Mesothelial cell of epicardium (in vitro differentiated cells): ENCODE data around the genes IL7R, UGT3A1, GDNF and RICTOR.

- PRO-cap = no peak
These were observed 935 bp downstream of the SPEF2 start for GRCh38 chr5:35618564-35619031.

DNA sequence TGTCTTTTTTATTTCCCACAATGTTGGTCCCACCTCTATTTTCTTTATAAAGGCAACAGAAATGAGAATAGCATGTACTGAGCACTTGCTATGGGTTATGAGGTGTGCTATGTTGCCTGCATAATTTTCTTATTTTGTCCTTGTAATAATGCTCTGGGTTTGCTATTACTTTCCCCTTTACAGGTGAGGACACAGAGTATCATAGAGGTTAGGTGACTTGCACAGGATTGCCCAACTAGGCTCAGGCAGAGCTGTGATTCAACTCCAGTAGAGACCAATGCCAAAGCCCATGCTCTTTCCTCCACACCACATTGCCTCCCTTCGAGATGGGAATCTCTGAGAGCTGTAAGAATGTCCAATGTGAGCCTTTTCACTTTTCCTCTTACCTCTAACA lies 39.5 kb upstream of the IL7R start:
- PRO-cap = no peak

- PRO-cap = no peak
These were observed 23.5 kb upstream of the IL7R start for GRCh38 chr5:35833135-35833593.

DNA sequence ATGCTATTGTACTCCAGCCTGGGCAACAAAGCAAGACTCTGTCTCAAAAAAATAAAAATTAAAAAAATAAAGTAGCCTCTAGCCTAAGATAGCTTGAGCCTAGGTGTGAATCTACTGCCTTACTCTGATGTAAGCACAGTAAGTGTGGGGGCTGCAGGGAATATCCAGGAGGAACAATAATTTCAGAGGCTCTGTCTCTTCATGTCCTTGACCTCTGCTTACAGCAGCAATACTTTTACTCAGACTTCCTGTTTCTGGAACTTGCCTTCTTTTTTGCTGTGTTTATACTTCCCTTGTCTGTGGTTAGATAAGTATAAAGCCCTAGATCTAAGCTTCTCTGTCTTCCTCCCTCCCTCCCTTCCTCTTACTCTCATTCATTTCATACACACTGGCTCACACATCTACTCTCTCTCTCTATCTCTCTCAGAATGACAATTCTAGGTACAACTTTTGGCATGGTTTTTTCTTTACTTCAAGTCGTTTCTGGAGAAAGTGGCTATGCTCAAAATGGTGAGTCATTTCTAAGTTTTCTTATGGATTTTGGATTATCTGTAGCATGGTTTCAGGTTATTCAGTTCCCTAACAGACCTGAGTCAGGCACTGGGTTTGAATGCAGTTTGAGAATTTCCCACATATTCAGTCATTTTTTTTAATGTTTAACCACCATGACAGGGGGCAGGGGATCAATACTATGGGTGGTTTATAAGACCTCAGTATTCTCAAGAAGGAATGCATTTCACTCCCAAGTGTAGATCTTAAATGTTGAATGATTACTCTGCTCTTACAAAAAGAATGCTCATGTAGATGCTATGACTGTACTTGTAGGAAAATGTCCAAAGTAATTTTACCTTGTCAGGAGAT lies at the start of gene IL7R:
Gene IL7R, plus strand, starts transcription at position 342 of the 861 bp plus-strand sequence.
- PRO-cap = no peak

- PRO-cap = no peak
These were observed at the start of gene UGT3A1 for GRCh38 chr5:35990959-35991860. Gene UGT3A1, minus strand, starts transcription at chr5:35991390.

DNA sequence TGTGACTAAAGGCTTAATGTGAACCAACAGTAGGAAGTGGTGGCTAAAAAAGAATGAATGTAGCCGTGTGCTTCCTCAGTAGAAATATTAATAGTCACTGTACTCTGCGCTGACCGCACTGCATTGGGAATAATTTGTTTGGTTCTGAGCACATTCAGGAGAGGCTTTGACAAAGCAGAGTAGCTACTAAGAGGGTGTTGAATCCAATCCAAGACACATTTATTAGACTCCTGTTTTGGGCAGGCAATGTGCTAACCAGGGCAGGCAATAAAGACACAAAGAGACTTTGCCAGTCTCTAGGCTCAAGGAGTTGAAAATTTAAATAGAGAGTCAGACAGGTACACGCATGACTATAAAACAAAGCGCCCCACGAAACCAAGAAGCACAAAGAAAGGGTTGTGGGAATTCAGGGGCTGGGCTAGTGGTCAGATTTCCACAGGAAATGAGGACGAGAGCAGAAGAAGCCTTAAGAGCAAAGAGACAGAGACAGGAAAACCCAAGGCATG lies 51.4 kb downstream of the SLC1A3 start:
- PRO-cap = no peak

DNA sequence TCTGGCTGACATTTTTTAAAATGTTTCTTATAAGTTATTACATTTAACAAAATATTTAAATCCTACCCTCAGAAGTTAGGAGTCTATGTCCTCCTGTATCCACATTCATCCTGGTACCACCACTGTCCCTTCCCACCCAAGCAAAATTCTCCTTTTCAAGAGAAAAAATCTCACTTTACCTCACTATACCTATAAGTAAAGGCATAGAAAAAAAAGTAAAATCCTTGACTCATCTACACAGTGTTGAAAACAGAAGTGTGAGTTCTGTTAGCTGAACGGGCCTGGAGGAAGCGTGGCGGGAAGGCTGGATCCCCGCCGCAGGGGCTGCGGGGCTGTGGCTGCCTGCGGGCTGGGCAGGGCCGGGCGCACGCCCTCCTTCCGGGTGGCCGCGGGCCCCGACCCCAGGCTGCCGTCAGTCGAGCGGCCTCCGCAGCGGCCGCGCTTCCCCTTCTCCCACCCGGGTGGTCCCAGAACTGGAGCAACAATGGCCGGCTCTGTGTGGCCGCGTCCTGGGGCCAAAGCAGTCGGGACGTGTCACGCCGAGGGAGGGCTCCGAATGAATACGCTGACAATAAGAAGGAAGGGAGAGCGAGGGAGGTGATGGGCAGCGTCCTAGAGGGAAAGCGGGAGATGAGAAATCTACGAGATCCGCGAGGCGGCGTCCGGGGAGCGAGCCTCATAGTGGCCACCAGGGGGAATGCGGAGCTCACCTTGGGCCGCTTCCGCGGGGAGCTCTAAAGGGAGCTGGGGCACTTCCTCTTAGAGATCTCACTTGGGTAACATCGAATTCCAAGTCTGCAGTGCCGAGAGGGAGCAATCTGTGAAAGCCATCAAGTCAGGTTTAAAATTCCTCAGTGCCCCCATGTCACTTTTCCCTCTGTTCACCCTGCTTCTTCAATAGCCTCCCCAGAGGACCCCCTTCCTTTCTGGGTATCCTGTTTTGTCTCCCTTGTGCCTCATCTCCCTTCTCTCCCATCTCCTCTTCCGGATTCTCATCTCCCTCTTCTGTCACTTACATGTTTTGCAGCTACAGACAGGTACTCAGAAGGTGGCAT lies 83.8 kb downstream of the SLC1A3 start:
- PRO-cap = unidirectional peak, minus-strand start at position 558 of the sequence

GRCh38 chr5:37208812-37209177 lies 40.4 kb downstream of the CPLANE1 start:
- PRO-cap = no peak

DNA sequence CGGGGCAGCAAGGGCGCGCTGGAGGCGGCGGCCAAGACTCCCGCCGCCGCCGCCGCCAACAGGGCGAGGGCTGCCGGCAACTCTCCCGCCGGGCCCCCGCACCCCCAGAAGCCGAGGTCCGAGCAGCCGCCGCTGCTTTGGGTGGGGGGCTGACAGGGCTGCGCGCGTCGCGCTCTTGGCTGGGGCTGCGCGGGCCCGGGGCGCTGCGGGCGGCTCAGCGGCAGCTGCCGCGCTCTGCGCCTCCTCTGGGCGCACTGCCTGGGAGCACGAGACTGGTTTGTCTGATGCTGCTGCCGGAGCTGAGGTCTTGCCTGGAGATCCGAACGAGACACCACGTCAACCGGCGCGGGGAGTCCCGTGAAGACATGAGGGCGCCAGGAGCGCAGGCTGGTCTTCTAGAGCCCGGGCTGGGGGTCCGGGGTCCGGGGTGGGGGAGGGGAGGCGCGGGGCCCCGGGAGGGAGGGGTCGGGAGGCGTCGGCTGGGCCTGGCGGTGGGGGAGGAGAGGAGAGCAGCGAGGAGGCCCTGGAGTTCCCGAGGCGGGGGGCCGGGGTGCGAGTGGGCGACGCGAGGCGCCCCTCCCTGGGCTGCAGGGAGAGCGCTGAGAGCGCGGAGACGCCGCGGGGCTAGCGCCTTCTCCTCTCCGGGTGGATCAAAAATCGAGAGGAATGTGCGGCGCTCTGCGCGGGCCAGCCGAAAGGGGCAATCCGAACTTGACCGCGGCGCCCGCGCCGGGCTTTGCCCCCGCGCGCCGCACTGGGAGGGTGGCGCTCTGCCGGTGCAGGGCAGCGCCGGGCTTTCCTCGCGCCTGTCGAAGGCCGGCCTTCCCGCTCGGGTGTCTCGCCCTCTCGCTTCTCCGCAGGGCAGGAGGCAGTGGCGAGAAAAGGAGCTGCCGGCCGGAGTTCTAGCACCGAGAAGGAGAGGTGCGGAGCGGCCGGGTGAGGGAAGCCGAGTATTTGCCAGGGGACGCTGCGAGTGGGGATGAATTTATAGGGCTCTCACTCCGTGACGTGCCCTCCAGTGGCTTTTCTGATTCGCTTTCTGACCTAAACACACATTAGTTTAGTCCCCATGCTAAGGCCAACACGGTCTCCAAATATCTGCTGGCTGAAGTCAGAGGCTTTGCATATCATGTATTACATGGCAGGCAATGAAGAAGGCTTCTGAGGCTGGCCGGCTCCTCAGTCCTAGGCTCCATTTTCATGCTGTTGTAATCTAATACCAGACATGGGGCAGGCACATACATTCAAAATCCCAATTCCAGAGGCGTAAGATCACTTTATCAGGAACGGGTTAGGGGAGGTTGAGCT lies at the start of gene GDNF:
Gene GDNF, minus strand, starts transcription at position 389 of the 1,308 bp plus-strand sequence.
- PRO-cap = no peak

GRCh38 chr5:38168304-38168559 lies 90.1 kb upstream of the EGFLAM start:
- PRO-cap = no peak

GRCh38 chr5:38386718-38387116 lies 128.4 kb downstream of the EGFLAM start:
- PRO-cap = no peak

- PRO-cap = no peak
These were observed 13.8 kb downstream of the LIFR start for GRCh38 chr5:38542462-38543193.

DNA sequence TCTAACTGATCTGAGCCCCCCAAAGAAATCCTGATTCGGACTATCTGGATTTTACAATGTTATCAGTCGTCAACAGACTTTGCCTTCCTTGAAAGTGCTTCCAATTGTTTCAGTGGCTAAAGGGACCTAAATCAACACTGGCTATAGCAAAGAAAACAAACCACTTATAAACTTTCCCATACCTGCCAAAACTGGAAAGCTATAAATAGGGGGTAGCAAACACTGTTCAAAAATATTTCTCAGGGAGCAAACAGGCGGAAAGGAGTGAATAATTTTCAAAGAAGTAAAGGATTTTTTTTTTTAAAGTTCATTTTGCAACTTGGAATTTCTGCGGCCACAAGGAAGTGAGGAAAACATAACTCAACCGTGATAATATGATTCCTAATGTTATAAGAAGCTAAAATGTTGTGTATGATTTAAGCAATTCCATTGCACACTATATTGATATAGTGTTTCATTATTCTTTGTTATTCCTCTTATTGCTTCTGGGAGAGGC lies 105.7 kb upstream of the LIFR start:
- PRO-cap = no peak

DNA sequence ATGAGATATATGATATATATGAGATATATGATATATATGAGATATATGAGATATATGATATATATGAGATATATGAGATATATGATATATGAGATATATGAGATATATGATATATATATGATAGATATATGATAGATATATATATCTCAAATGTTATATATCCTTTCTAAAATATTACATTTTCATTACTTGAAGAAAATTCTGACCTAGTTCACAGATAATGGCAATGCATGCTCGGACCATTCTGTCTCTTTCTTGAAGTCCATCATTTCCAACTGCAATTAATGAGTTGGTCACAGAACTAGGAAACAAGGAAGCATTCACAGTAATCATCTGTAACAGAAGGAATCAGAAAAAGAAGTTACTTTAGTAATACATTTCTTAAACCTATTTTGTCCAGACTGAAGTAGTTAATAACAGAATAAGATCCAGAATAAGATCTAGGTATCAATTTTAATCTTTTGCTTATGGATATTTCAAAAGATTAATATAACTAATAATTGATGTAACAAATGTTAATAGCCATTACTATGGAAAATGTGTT lies 83.4 kb downstream of the RICTOR start:
- PRO-cap = no peak

DNA sequence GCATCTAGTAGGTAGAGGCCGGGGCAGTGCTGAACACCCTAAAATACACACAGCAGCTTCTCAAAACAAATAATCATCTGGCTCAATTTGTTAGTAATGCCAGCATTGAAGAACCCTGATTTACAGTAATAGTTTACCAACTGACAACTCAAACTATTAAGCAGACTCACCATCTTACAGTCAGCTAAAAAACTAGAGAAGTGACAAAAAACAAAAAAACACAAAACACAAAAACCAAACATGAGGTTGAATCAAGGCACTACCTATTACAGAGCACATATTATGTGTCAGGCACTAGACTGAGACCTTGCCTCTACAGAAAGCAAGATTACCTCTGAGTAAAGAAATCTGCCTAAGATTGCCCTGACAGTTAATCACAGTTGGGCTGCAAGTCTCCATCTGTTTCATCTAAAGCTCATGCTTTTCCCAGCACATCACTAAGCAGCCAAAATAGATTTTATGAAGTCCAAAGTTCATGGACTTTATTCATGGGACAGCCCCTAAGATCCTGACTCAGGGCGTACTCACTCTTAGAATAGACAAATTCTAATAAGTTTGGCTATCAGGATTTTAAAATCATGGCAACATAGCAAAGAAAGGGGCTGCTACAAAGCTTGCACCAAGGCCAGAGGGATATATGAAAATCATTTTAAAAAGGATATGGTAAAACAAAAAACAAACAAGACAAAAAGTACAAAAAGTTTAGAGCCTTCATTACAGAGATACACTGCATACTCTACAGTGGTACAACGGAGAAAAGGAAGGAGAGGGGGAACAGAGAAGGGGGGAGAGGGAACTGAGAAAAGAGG lies 58.4 kb downstream of the RICTOR start:
- PRO-cap = no peak

- PRO-cap = bidirectional peak, plus-strand start at chr5:39074558, minus-strand start at chr5:39074408
These were observed at the start of gene RICTOR for GRCh38 chr5:39074234-39075290. Gene RICTOR, minus strand, starts transcription at chr5:39074399.

DNA sequence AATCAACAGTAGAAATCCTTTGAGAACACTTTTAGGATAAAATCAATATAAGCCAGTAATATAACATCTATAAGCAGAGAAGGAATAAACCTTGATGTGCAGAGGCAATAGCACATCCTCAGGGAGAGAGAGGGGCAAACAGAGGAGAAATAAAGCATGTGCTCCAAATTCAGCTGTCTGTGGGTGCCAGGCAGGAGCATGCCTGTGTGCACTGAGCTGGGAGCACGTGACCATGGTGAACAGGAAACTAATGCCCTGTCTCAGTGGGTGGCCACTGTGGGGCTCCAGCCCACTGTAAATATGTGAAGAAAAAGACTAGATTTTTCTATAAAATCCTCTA lies 55.4 kb downstream of the FYB1 start:
- PRO-cap = no peak

DNA sequence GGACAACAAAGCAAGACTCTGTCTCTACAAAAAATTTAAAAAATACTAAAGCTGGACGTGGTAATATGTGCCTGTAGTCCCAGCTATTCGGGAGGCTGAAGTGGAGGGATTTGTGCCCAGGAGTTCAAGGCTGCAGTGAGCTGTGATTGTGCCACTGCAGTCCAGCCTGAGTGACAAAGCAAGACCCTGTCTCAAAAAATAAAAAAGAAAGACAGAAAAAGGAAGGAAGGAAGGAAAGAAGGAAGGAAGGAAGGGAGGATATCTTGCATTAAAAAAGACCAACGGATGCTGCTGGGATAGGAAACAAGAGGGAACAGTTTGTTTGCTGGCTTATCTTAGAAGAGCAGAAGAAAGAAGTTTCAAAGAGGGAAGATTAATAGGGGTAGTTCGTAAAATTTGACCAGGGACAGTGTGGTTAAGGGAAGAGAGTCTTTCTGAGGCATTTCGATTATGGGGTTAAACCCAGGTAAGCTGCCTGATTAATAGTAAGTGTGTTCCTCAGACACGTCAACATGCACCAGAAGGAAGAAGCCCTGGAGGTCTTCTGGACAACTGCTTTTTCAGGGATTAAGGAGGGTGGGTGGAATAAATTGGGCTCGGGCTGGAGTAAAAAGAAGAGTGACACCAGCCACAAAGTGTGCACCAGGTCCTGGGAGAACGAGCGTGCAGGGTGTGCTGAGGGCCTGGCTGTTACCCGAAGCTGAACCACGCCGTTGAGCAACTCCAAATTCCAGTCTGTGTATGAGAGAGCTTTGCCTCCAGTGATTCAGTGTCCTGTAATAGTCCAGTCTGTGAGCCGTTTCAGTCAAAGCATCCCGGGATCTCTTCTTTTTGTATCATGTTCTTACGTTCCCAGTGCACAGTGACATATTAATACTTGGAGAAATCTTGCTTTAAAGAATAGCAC lies 24.8 kb downstream of the FYB1 start:
- PRO-cap = no peak

DNA sequence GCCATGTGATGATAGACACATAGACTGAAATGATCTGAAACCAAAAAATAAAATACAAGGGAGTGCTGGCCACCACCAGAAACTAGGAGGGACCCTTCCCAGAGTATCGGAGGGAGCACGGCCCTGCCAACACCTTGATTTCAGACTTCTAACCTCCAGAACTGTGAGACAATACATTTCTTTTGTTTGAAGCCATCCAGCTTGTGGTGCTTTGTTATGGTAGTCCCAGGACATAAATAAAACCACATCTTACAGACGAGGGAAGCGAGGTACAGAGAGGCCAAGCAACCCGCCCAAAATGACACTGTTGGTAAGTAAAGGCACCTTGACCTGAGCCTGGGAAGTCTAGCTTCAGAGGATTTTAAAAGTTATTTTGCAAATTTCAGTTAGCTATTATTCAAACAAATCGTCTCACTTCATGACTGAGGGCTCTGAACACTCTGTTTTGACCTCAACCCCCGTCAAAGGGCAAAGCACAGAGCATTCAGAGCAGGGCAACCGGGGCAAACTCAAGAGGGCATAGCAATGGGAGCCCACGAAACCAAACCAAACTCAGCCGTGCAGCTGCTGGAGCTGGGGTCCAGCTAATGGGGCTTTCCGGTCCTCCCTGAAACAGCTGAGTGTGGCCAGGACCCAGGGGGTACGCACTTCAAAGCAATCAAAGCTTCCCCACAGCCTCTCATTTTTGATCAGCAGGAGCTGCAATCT lies 1.8 kb downstream of the C9 start:
- PRO-cap = no peak

- PRO-cap = no peak
These were observed 7.6 kb upstream of the C9 start for GRCh38 chr5:39371910-39372245.